Myometrial cell (primary cell): ENCODE results near the genes FADS2 and BEST1.

DNA sequence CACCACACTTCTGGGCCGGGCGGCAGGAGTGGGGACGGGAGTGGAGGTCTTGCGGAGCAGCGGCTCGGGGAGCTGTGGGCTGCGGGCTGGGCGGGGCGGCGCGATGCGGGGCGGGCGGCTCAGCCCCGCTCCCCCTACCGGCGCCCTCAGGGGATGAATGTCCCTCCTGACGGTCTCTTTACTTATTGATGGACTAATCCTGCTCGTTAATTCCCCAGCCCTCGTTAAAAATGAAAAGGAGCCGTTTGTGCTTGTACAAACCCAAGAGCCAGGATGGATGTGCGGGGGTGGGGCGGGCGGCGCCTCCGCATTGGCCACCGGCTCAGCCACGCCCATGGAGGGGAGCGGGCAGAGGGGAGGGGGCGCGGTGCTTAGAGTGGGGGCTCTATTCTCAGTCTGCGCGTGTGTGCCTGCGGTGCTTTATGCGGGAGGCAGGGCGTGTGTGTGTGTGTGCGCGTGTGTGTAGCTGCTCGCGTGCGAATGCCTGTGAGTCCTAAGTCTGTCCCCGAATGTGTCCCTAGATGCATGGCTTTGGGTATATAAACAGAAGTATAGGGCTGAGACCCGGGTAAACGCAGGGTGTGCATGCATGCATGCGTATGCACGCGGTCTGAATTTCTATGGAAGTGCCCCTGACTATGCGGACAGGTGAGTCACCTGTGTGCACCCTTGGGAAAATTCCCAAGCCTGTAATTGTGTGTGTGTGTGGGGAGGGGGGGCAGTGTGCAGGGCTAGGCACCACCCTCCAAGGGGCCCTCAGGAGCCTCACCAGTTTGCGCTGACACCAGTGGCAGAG, 25.3 kb downstream of the SYT7 start:
- RAMPAGE, long total RNA: no peak

DNA sequence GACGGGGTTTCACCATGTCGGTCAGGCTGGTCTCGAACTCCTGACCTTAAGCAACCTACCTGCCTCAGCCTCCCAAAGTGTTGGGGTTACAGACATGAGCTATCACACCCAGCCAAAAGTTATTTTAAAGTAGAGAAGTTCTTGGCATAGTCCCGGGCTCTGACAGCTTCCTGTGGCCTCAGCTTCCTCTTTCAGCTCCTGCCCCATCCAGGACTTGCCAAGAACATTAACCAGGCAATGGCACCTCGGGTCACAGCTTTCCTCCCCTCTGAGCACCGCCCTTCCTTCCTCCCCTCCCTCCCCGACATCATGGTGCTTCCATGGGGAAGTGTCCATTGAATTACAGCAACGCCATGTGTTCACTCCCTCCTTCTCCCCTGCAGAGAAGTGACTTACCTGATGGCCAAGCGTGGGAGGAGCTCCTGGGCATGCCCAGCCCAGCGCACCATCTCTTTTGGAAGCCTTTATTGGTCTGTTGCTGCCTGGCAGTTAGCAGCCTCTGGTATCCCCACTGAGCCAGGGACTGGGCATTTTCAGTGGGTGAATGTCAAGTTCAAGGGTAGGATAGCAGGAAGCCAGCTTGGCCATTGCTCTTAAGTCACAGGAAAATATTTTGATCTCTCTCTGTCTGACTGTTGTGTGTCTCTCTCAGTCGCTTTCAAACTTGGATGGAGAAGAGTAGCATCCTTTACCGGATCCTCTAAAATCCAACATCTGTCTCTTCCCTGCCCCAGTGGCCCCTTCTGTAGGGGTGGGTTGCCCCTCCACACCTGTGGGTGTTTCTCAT, 25.7 kb upstream of the DAGLA start:
- RAMPAGE, long total RNA: no peak

DNA sequence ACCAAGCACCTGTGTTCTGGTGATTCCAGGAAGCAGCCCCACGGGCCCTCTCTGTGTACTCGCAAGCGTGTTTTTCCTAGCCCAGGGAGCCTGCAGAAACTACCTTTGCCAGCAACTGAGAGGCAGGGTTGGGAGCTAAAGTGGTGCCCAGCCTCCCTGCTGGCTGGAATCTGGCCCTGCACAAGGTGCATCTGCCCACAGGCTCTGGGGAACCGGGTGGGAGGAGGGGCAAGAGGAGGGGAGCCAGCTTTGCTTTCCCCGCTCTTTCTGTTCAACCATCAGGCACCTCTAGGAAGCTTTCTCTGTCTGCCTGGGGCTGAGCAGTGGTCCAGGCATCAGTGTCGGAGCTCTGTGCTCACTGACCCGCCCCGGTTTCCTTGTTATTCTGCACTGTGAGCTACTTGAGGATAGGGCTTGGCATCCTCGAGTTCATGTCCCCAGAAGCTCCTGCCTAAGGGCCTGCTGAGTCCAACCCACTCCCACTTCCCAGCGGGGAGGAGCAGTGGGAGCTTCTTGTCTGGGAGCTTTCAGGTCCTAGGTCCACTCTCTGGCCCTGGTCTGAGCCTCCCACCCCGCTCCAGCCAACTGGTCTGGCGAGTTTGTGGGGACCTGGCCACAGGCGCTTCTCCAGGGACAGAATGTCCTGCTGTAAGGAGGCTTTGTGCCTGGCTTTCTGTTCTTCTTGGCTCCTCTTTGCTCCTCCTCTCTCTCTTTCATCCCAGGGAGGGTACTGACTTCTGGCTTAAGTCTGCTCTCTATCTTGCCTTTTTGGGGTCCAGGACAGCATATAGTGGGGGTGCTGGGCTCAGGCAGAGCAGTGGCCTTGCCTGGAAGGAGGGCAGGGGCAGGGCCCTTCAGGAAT, 15.0 kb downstream of the DAGLA start:
- RAMPAGE, long total RNA: no peak

GRCh38 chr11:61793206-61793984, 684 bp downstream of the FEN1 start:
- RAMPAGE, long total RNA: no peak

- RAMPAGE, long total RNA: no peak
Observed at GRCh38 chr11:61808938-61810115, 7.5 kb downstream of the FADS1 start.

DNA sequence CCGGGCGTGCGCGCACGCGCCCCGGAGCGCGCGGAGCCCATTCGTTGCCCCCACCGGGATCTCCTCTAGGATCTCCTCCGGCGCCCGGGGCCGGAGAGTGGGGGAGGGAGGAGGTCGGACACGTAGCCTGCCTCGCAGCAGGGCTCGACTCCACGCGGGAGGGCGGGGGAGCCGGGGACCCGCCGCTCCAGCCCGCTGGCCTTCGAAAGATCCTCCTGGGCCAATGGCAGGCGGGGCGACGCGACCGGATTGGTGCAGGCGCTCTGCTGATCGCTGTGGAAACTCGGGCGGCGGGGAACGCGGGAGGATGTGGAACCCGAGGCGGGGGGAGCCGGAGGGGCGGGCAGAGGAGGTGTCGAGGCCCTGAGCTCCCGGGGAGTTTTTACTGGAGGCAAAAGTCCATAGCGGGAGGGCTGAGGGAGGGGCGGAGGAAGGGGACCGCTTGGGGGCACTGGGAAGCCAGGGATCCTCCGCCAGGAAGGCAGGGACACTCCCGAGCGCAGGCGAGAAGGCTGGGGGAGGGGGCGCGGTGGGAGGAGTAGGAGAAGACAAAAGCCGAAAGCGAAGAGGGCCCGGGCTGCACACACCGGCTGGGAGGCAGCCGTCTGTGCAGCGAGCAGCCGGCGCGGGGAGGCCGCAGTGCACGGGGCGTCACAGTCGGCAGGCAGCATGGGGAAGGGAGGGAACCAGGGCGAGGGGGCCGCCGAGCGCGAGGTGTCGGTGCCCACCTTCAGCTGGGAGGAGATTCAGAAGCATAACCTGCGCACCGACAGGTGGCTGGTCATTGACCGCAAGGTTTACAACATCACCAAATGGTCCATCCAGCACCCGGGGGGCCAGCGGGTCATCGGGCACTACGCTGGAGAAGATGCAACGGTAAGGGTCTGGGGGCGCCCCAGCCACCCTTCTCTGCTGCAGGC, at the start of gene FADS2:
TSS of gene FADS2 (plus strand) at position 579 of the 920 bp plus-strand sequence.
- RAMPAGE, long total RNA: start-site peak on the plus strand centred at position 460 of the sequence, 253 bp wide, 3,223 and 2,580 reads in 2 replicates

DNA sequence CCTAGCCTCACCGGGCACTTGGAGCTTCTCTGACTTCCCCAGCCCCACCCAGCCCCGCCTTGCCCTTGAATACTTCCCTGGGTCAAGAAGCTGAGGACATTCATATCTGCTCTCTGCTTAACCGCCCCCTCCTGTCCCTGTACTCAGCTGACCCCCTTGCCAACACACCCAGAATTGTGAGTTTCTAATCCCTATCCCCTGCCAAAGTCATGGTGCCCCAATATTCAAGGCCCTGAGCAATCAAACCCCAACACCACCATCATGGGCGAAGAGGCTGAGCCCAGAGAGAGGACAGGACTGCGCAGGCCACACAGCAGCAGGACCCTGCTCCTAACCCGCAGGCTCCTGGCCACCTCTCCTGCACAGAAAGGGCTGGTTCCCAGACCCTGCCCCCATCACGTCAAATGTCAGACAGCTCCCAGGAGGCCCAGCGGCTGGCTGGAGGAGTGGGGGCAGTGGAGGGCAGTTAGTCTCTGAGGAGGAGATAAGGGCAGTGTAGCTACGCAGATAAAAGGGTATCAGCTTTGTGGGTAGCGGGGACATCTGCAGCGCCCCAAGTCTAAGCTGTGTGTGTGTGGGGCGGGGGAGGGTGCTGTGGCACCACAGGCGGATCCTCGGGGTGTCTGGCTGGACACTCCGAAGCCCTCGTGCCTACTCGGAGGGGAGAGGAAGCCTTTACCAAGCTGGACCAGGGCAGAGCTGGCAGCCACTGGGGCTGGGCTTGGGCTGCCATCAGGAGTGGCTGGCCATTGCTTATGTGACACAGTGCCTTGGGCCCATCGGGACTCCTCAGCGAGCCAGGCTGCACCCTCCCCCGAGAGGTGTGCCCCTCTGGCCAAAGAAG, 21.6 kb downstream of the FADS3 start:
- RAMPAGE, long total RNA: no peak

DNA sequence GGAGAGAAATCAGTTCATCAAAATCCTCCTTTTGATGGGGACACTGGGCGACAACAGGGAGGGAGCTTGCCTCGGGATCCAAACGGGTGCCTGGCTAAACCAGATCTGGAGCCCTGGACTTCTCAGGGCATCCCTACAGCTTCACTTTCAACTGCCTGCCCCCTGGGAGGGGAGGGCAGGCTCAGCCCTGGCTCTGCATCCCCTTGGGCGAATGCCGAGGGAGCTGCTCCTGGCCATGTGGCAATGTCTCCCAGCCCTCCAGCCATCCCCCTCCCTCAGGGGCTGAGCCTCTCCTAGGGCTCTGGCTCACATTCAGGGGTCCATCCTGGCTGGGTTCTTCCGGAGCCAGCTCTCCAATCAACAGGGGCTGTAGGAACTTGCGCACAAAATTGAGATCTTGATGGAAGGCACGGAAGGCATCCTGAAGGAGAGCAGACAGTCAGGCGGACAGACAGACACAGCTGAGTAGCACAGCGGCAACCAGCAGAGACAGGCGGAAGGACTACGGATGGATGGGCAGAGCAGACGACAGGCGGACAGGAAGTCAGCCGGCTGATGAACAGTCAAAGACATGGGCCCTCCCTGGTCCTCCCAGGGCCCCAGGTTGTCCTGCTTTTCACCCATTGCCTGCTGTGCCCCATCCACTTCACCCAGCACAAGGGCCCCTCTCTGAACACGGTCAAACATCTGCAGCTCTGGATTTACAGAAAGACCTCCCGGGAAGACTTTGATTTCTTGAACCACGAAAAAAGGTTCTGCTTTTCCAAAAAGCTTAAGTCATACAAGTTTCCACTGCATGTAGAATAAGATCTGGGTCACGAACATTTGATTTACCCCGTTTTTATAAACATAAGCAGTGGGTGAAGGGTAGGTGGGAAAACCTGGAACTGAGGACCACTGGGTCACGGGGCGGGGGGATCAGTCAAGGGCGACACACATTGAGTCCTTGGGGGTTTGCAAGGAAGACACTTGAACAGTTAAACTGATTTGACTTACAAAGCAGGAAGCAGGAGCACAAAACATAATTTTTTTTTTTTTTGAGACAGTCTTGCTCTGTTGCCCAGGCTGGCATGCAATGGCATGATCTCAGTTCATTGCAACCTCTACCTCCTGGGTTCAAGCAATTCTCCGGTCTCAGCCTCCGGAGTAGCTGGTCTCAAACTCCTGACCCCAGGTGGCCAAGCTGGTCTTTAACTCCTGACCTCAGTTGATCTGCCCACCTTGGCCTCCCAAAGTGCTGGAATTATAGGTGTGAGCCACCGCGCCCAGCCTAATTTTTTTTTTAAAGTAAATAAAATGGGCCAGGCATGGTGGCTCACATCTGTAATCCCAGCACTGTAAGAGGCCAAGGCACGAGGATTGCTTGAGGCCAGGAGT, 11.1 kb downstream of the FADS3 start:
- RAMPAGE, long total RNA: no peak

- RAMPAGE, long total RNA: no peak
Observed at GRCh38 chr11:61890789-61891374, 463 bp downstream of the FADS3 start.

DNA sequence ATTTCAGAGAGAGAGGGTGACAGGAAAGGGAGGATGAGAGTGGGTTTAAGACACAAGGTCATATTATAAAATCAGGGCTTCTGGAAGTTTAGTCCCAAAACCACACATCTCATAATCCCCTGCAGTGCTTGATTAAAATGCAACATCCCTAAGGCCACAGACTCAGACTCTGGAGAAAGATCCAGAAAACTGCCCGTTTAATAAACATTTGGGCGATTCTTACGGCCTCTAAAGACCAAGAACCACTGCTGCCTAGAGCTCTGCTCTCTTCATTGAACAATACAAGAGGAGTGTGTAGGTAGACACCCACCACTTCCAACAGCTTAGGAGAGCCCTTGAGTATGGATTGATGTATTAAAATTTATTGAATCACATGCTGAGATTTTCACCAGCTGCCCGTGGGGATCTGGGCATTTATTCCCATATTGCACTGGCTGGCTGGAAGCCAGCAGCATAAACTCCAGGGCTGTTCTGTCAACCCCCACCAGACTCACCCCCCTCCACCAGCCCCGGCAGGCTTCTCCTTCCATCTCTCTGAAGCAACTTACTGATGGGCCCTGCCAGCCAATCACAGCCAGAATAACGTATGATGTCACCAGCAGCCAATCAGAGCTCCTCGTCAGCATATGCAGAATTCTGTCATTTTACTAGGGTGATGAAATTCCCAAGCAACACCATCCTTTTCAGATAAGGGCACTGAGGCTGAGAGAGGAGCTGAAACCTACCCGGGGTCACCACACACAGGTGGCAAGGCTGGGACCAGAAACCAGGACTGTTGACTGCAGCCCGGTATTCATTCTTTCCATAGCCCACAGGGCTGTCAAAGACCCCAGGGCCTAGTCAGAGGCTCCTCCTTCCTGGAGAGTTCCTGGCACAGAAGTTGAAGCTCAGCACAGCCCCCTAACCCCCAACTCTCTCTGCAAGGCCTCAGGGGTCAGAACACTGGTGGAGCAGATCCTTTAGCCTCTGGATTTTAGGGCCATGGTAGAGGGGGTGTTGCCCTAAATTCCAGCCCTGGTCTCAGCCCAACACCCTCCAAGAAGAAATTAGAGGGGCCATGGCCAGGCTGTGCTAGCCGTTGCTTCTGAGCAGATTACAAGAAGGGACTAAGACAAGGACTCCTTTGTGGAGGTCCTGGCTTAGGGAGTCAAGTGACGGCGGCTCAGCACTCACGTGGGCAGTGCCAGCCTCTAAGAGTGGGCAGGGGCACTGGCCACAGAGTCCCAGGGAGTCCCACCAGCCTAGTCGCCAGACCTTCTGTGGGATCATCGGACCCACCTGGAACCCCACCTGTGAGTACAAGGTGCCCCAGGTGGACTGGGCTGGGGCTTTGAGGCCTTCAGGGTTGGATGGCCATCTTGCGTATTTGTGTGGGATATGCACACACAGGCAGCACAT, at the start of gene BEST1:
TSS of gene BEST1 (plus strand) at position 1,216 of the 1,398 bp plus-strand sequence.
- RAMPAGE, long total RNA: no peak

GRCh38 chr11:61961237-61962080, 6.0 kb downstream of the FTH1 start:
- RAMPAGE, long total RNA: no peak

DNA sequence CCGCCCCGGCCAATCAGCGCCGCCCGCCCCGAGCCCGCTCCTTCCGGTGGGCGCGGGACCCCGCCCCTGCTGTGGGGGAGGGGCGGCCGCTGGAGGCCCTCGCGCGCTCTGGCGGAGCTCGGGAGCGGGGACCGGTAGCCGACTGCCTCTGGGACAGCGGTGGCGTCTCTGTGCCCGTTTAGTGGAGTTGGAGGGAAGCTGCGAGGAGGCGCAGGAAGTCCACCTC, 159 bp upstream of the FTH1 start:
- RAMPAGE, long total RNA: no peak

DNA sequence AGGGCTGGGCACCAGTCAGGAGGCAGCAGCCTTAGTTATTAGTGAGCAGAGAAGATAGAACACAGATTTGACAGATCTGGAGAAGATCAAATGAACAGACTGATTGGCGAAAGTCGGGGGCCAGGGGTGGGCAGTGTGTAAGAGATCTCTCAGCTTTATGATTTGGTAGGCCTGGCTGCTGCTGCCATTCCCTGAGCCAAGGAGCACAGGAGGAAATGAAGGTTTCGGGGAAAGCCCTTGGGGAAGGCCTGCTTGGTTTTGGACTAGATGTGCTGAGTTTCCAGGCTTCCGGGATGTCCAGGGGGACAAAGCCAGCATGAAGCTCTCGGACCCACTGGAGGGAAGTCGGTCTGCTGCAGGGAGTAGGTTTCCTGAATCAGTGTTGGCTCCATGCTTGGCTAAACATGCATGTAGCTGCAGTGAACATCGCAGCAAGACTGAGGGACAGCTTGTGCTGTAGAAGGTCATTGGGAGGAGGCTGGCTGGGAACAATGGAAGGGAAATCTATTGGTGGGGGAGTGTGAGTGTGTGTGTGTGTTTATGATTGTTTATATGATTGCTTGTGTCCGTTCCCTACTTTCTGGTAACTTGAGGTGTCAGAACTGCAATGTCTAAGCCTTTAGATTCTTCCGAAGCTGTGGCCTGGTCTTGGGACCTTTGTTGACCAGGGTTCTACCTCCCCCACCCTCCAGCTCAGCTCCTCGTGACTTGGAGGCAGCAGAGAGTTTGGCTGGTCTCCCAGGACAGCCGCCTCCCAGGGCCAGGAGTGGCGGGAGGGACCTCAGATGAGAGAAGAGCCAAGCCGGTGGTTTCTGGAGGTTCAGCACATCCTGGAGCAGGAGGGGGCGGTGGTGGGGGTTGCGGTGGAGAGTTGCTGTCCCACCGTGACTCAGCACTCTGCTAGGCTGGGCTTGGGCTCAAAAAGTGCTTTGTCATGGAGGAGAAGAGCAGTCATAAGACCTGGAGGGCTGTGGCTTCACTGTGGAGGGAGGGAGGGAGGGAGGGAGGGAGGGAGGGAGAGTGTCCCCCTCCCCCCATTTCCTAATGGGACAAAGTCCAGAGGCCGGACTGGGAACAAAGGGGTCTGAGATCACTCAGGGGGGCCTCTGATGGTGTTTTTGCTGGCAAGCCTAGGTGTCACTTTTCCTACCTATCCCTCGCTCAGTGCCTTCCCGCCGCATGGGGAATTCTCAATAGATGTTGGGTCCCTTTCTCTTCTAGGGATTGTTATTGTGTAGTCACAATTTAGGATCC, 4.2 kb upstream of the FTH1 start:
- RAMPAGE, long total RNA: no peak

DNA sequence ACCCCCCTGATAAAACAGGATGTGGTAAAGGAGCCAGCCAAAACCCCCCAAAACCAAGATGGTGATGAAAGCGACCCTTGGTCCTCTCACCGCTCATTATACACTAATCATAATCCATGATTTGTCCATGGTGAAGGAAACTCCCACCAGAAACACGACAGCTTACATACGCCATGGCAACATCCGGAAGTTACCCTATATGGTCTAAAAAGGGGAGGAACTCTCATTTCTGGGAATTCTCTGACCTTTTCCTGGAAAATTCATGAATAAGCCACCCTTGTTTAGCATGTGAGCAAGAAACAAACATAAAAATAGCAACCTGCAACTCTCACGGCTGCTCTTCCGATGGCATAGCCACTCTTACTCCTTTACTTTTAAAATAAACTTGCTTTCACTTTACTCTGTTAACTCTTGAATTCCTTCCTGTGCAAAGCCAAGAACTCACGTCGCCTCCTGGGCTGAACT, 18.7 kb upstream of the INCENP start:
- RAMPAGE, long total RNA: no peak

DNA sequence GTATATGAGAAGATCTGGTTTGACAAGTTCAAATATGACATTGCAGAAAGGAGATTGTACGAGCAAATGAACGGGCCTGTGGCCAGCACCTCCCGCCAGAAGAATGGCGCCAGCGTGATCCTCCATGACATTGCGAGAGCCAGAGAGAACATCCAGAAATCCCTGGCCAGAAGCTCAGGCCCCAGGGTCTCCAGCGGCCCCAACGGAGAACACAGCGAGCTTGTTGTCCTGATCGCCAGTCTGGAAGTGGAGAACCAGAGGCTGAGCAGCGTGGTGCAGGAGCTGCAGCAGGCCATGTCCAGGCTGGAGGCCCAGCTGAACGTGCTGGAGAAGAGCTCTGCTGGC, 20.7 kb upstream of the SCGB1D1 start:
- RAMPAGE, long total RNA: no peak

GRCh38 chr11:62443619-62444089, 24.8 kb downstream of the SCGB1A1 start:
- RAMPAGE, long total RNA: no peak

DNA sequence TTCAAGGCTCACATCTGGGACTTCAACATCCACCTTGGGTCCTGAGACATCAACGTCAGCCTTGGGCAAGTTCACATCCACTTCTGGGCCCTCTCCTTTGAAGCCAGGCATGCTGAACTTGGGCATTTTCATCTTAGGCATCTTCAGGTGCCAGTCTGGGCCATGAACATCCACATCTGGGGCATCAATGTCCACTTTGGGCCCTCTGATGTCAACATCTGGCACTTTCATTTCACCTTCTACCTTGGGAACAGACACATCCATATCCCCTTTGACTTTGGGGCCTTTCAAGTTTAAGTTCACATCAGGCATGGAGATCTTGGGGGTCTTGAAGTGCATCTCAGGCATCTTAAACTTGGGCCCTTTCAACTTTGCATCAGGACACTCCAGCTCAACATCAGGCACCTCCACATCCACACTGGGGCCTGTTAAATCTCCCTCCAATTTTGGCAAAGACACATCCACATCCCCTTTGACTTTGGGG, 19.0 kb downstream of the AHNAK start:
- RAMPAGE, long total RNA: no peak

DNA sequence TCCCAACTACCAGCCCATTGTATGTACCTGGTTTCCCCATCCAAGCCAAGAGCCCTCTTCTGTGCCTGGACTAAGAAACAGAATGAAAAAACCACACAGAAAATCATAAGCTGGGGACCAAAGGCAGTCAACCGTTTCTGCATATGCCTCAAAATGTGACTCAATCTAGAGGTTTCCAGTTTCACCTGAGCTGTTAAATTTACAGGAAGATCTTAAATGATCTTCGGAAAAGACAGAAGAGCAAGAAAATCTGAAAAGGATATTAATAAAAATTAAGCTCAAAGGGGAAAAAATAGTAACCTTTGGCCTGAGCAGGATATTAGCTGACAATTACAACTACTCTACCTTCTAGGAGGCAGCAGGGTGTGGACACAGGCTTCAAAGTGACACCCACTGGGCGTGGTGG, 10.8 kb upstream of the AHNAK start:
- RAMPAGE, long total RNA: no peak

- RAMPAGE, long total RNA: no peak
Observed at GRCh38 chr11:62594889-62595430, 3.6 kb upstream of the TUT1 start.

- RAMPAGE, long total RNA: no peak
Observed at GRCh38 chr11:62603127-62603369, 1.4 kb upstream of the MTA2 start.